Skeletal muscle satellite cell (primary cell): Measurements from ENCODE around the genes ERAP2 and SLCO6A1.

DNA sequence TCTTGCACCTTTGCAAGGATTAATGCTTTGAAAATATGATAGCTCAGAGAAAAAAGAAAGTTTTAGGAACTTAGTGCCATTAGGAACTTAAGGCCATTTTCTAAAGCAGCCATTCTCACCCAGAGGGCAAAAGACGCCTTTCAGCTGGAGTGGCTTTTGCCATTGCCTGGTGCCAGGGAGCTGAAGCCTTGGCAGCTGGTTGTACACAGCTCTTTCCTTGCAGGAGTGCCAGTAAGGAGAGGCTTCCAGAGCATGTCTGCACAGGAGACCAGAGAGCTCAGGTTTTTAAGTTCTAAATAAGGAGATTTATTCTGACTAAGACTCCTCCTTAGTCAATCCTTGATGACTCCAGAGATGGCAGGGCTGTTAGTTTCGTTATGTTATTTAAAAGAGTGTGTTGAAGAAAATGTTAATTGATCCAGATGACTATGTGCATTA is 151.9 kb upstream of the ELL2 start:
- CAGE, long polyA plus RNA = no peak

- CAGE, long polyA plus RNA = no peak
These were observed 100.9 kb downstream of the PCSK1 start for GRCh38 chr5:96332149-96332493.

GRCh38 chr5:96384376-96384912 is 48.6 kb downstream of the PCSK1 start:
- CAGE, long polyA plus RNA = no peak

DNA sequence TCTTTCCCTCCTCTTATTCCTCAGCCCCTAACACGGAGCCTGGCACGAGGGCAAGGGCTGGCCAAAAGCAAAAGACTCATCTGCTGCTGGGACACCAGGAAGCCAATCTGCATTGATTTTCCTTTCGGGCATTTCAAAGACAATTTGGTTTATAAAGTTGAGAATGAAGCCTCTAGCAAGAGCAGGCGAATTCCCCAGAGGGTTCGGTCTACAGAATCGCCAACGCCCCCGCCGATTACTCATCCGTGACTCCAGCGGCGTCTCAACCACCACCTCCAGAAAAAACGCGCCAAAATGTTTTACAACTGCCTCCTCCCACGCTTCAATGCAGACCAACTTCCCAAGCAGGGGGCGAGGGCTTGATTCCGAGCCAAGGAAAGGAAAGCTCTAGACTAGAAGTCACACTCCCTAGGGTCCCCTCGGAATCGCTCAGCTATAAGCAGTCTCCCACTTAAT is 1.5 kb downstream of the PCSK1 start:
- CAGE, long polyA plus RNA = no peak

DNA sequence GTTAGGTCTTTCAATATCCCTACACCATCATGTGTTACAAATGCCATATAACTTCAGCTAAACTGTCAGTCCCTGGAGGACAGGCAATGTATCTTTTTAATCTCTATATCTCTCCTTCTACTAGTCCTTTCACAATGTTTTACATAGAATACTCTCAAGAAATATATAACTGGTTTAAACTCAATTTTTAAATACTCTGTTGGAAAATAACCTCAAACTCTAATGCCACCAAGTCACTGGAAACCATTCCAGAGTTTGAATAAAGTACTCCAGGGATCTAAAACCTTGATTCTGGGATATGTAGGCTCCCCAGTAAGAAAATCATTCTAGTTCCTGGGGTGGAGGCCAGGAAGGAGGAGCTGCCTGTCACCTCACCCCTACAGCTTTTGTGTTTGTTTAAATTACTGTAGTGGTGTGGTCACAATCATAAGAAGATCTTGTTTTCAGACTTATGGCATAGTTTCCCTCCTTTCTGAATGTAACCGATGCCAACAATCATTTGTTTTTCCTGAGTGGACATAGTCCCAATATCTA is 1.8 kb upstream of the CAST start:
- CAGE, long polyA plus RNA = no peak

DNA sequence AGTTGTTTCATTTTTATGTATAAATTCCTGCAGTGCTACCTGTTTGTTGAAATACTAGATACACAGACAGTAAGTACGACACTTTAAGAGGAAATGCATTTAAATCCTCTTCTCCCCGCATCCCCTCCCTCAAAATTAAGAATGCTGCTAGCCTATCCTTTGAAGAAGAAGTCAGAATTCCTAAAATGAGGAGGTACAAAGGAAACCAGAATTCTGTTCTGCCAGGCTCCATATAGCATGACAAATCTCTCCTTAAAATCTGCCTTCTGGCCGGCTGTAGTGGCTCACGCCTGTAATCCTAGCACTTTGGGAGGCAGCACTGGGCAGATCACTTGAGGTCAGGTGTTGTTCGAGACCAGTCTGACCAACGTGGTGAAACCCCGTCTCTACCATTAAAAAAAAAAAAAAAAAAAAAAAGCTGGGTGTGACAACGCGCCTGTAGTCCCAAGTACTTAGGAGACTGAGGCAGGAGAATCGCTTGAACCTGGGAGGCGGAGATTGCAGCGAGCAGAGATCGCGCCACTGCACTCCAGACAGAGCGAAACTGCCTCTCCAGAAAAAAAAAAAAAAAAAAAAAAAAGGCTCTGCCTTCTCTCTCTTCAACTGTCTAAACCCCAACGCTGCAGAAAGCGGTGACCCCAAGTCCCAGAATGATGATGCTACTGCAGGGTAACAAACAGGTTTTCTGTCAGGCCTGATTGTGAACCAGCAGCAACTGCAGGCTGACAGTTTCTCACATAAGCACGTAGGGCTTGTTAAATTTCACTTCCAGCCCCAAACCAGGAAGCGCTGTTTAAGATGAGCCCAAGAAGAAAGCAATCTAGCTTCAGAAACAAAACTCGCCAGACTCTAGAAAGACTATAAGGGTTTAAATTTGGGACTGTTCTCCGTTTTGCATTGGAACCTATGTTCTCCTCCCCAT is 1.1 kb upstream of the CAST start:
- CAGE, long polyA plus RNA = no peak

DNA sequence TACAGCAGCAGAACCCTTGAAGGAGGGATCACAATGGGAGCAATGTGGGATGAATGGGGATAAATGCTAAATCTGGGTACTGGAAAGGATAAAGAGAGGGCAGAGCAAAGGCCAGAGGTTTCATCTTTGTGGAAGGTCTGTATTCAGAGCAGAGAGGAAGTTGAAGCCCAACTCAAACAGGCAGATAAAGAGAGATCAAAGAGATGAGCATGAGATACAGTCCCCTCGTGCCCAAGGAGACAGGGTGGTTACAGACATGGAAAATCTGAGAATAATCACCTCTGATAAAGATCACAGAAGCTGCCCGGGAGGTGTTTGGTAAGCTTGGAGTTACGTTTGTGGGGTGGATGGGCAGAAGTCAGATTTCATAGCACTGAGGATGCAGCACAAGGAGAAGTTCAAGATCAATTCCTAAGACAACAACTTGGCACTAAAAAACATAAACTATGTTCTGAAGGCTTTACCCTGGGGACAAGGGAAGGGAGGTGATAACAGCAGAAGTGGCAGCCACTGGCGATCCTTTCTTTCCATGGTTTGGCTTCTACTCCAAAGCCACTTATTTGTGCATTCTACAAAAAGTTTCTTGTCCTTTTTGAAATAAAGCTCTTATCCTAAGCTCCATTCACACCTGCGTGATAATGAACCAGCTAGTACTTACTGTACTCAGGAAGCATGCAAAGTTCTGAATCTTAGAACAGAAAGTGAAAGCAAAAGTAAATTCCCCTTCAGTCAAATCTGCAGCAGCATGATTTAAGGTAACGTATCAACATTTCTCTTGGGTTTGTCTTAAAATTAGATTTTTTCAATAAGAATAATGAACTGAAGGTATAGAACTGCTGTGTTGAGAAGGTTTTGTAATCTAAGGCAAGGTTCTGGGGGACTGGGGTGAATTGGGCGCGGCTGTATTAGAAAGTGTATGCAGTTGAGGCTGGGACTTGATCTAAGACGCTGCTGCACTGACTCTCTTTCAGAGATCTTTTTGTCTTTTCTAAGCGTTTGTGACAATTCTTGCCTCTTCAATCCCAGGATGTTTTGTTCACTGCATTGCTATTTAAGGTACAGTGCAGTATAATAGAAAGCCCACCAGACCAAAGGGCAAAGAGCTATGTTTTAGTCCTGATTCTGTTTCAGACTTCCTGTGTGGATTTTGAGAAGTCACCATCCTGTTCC is at the start of gene ERAP2:
TSS of gene ERAP2 (plus strand) at position 728 of the 1,170 bp plus-strand sequence.
- CAGE, long polyA plus RNA = start-site peak on the plus strand centred at position 713 of the sequence, 32 bp wide, 394 and 201 reads in 2 replicates

- CAGE, long polyA plus RNA = no peak
These were observed 2.1 kb upstream of the RGMB start for GRCh38 chr5:98770950-98772079.

GRCh38 chr5:98868444-98868944 is 60.3 kb downstream of the CHD1 start:
- CAGE, long polyA plus RNA = no peak

DNA sequence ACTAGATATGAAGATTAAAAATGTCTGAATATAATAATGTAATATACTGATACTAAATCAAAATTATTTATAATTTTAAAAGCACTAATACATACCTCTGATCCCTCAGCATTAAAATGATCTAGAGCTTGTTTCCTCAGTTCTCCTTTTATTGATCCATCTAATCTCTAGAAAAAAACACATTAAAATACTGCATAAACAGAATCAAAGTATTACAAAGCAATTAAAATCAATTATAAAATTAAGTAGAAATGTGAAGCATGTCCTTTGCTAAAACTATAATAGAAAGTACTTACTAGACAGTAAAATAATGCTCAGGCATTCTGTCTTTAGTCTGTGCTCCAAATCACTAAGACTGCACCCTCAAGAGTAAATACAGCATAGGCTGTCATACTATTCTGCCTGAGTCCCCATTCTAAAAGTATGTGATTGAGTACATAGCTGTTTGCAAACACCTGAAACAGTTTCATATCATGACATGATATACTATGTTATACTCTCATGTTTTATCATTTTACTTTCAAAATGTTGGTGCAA is 43.3 kb downstream of the CHD1 start:
- CAGE, long polyA plus RNA = no peak

GRCh38 chr5:98904154-98904514 is 24.7 kb downstream of the CHD1 start:
- CAGE, long polyA plus RNA = no peak

DNA sequence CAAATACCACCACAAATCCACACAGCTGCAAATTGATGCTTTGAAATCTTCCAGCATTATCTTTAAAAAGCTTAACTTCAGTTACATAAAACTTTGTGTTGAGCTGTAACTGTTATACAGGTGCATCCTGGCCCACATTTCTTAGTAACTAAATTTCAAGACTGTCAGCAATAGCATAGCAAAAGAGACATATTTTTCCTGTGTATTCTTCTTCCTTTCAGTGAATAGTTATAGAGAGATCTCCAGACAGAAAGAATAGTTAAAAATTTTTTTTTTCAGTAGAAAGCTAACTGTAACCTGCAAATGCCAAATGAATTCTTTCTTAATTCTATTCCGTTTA is 6.6 kb downstream of the CHD1 start:
- CAGE, long polyA plus RNA = no peak

DNA sequence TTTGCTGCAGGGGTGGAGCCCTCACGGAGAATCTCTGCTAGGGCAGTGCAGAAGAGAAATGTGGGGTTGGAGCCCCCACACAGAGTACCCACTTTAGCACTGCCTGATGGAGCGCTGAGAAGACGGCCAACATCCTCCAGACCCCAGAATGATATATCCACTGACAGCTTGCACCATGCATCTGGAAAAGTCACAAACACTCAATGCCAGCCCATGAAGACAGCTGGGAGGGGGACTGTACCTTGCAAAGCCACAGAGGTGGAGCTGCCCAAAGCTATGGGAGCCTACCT is 426.3 kb upstream of the FAM174A start:
- CAGE, long polyA plus RNA = no peak

DNA sequence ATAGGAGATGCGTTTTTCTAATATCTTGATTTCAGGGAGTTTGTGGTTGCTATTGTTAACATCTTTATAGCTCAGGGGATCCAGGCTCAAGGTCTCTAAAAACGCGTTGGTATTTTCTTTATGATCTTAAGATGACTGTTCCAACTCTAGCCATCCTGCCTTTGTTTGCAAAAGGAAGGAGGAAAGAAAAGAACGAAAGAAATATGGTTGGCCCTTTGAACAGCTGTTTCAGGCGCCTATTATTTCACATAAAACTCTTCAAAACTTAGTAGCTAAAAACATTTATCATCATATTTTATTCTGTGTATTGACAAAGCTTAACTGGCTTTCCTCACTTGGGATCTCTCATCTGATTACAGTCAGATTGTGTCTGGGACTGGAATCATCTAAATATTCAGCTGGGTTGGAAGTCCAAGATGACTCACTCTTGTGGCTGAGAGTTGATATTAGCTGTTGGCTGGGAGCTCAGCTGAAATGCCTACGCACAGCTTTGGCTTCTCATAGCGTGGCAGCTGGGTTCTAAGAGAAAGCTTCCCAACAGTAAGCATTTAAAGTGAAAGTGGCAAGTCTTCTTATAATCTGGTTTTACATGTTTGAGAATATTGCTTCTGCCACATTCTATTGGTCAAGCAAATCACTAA is 60.2 kb downstream of the FAM174A start:
- CAGE, long polyA plus RNA = no peak

DNA sequence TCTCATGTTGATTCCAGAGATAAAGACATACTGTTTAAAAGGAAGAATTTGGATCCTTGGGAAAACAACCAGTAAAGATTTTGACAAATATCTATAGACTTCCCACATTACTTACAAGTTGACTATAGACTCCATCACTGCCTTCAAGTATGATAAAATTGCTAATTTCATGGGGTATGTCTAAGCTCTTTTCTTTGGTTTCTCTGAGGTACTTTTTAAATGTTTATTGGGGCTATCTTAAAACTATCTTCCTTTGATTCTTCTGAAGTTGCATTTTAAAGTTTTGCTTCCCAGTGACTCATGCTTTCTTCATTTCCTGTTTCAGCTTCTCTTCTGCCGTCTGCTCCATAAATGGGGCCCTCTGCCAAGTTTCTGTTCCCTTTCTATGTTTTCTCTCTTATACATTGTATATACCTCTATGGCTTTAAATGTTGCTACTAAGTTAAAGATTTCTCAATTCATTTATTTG is 125.5 kb downstream of the ST8SIA4 start:
- CAGE, long polyA plus RNA = no peak

GRCh38 chr5:100902329-100903012 is 611 bp downstream of the ST8SIA4 start:
- CAGE, long polyA plus RNA = no peak

DNA sequence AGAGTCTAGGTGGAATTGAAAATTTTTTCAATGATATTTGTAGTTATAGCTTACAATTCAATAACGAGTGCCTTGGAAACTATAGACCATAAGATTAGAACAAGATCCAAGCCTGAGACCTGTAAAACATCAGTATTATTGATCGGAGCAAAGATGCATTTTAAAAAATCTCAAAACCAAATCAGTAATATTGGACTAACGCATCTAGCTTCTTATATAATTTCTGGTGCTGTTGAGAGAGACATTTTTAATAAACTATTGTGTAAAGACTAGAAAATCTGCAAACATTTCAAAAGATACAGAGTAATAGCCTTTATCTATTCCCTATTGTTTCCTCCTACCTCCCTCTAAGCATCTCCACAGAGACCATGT is 669.6 kb upstream of the ST8SIA4 start:
- CAGE, long polyA plus RNA = no peak

DNA sequence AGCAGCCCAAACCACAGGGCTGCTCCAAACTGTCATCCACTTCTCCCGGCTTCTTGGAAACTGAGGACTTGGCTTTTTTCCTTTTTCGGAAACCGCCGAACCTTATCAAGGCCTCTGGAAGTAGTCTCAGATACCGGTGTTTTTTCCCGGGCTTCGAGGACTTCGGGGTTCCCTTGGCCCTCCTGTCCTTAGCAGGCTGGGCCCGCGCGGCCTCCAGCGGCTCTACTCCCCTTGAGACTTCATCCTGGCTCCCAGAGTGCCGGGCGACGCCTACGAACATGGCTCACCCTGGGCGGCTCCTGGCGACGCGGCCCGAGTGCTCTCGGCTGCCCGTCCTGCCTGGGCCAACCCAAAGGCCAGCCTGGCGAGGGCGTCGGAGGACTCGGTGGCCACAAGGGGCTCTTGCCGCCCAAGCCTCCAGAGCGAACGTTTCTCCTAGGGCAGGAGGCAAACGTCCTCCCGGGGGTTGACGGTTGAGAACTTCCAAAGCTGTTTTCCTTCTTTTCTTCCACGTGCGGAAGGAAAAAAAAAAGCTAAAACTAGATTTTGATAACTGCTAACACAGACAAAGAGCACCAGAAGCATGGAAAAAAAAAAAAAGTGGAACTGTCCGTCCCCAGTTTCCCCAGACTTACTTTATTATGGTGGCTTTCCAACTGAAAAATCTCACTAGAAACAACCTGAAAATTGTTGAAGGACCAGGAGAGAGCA is at the start of gene SLCO6A1:
TSS of gene SLCO6A1 (minus strand) at position 437 of the 711 bp plus-strand sequence.
- CAGE, long polyA plus RNA = no peak

GRCh38 chr5:102531491-102531889 is 32.7 kb upstream of the SLCO6A1 start:
- CAGE, long polyA plus RNA = no peak

- CAGE, long polyA plus RNA = no peak
These were observed 277 bp downstream of the PAM start for GRCh38 chr5:102755424-102755740.